Placental epithelial cell (primary cell): ENCODE measurements around a stretch of chr10.

GRCh38 chr10:78756590-78757849 lies 311.7 kb upstream of the ZMIZ1 start:
- CAGE, long polyA plus RNA, result no peak

- CAGE, long polyA plus RNA, result no peak
Measured at GRCh38 chr10:78973106-78973978, 95.4 kb upstream of the ZMIZ1 start.

DNA sequence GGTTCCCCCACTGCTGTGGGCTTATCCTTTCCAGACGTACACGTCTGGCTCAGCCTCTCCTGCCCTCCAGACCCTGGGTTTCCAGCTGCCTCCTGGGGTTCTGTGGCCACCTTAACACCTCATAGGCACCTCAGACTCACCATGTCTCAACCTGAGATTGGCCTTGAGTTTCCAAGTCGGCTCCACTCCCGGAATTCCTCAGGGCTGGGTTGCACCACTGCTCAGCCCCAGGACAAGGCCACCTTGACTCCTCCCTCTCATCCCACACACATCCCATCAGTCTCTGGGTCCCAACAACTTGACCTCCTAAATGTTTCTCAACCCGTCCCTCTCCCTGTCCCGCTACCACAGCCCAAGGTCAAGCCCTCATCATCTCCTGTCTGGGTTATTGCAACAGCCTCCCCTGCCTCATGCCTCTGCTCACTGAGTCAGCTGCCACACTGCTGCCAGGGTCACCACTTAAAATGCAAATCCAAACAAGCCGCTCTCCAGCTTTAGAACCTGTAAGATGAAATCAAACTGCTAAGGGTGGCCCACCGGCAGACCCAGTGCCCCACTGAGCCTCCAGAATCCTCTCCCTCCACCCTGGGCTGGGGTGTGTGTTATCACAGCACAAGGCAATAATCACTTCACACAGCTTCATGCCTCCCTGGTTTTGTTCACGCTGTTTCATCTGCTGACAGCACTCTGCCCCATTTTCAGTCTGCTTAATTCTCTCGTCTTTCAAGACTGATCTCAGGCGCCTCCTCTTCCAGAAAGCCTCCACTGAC lies 90.9 kb upstream of the ZMIZ1 start:
- CAGE, long polyA plus RNA, result no peak

- CAGE, long polyA plus RNA, result no peak
Measured at GRCh38 chr10:79038754-79039226, 30.0 kb upstream of the ZMIZ1 start.

- CAGE, long polyA plus RNA, result no peak
Measured at GRCh38 chr10:79099982-79100667, 31.4 kb downstream of the ZMIZ1 start.

DNA sequence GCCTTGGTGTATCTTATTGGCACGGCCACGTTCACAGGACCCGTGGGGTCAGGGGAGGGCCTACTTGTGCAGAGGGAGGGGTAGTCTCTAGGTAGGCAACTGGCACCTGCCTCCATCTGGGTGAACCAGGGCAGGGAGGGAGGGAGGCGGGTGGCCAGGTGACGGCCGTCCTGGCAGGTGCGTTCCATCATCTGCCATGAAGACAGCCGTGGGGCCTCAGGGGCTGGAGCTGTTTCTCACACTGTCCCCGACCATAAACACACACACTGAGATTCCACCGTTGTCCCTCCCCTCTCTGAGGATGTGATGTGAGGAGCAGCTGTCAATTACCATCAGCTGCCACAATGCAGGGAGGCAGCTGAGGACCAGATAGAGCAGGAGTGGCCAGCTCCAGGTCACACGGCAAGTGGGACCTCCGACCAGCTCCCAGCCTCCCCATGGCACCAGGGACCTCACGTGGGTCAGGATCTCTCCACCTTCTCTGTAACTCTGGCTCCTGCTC lies 32.8 kb downstream of the ZMIZ1 start:
- CAGE, long polyA plus RNA, result no peak

DNA sequence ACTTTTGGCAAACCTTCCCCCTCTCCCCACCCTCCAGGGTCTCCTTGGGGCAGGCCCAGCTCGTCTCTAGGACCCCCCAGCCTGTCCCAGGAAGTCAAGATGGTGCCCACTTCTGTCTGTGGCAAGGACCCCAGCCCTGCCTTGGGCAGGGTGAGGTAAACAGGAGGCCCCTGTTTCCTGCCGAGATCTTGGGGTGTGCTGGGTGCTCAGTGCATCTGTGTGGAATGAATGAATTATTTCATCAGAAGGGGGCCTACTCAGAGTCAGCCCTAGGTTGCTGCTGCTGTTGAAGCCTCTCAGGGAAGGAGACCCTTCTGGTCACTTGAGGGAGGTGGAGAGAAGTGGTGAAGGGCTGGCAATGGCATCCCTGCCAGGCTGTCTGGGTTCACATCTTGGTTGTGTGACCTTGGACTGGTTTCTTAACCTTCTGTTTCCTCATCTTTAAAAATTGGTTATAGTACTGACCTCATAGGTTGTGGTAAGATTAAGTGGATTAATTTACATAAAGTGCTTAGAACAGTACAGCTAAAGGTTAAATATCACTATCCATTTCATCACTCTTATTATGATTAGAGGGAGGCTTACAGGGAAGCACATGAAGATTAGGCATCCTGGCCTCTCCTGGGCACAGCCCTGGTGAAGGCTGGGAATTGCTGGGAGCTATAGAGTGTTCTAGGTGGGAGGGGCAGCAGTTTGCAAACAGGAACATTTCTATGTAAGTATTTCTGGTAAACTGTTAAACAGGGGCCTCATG lies 67.7 kb downstream of the ZMIZ1 start:
- CAGE, long polyA plus RNA, result no peak

- CAGE, long polyA plus RNA, result no peak
Measured at GRCh38 chr10:79153641-79154205, 85.0 kb downstream of the ZMIZ1 start.

GRCh38 chr10:79157504-79158237 lies 88.9 kb downstream of the ZMIZ1 start:
- CAGE, long polyA plus RNA, result no peak

- CAGE, long polyA plus RNA, result no peak
Measured at GRCh38 chr10:79184024-79184813, 115.5 kb downstream of the ZMIZ1 start.

GRCh38 chr10:79236752-79237341 lies 110.4 kb upstream of the PPIF start:
- CAGE, long polyA plus RNA, result no peak

DNA sequence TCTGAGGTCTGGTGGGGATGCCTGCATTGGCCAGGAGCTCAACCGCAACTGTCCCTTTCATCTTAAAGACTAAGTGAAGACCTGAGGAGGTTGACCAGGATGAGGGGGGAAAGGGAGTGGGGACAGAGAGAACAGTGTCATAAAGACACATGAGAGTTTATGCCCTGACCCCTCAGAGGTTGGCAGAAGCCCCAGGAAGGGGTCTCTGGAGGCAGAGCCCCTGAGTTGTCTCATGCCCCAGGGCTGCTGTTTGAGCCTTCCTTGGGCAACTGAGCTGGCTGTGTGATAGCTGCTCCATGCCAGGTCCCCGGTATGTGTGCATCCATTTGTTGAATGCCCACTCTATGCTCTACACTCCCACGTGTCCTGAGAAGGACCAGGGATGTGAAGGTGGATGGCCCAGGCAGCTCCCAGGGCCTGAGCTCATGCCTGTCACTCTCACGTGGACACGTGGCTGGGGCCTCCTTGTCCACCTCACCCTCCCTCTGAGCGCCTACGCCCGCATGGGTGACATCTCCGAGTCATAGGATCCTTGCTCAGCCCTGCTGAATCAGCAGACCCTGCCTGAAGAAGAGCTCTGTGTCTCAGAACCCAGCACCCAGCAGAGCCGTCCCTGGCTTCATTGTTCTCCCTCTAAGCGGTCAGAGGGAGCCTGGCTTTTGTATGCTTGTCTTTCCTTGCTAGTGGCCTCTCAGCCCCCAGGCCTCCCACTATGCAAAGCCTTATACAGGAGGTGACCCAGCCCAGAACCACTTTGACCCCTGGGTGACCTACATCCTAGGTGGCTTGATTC lies 108.1 kb upstream of the PPIF start:
- CAGE, long polyA plus RNA, result no peak

- CAGE, long polyA plus RNA, result no peak
Measured at GRCh38 chr10:79242113-79243143, 104.8 kb upstream of the PPIF start.

GRCh38 chr10:79248444-79248816 lies 98.8 kb upstream of the PPIF start:
- CAGE, long polyA plus RNA, result no peak

DNA sequence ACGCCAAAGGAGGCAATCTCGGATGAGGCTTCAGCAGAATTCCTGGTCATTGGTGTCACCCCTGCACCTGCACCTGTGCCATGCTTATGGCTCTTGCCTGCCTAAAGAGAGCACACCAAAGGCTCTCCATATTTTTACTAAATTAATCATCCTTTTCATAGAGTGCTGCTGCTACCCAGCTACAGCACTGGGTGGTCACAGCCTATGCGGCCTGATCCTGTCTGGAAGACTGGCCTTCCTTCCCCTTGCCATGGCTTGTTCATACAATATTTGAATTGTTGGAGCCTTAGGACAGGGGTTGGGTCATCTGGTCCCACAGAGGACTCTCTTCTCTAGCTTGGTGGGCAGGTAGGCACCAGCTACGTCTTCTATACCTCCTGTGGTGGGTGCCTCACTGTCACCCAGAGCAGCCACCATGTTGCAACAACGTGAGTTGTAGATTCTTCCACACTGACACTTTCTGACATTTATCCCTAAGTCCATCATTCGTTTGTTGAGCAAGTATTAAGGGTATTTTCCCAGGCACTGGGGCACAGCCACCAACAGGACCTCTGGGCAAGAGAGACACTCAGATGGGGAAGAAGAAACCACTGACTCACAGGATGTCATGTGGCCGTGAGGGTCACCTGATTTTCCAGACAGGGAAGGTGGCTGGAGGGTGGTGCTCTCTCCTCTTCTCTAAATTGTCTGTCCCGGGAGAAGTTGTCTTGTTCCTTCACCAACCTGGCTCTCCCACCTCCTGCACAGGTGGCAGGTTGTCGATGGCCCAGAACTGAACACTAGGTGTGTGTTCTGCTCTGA lies 51.9 kb upstream of the PPIF start:
- CAGE, long polyA plus RNA, result no peak

GRCh38 chr10:79297945-79298702 lies 49.1 kb upstream of the PPIF start:
- CAGE, long polyA plus RNA, result no peak

DNA sequence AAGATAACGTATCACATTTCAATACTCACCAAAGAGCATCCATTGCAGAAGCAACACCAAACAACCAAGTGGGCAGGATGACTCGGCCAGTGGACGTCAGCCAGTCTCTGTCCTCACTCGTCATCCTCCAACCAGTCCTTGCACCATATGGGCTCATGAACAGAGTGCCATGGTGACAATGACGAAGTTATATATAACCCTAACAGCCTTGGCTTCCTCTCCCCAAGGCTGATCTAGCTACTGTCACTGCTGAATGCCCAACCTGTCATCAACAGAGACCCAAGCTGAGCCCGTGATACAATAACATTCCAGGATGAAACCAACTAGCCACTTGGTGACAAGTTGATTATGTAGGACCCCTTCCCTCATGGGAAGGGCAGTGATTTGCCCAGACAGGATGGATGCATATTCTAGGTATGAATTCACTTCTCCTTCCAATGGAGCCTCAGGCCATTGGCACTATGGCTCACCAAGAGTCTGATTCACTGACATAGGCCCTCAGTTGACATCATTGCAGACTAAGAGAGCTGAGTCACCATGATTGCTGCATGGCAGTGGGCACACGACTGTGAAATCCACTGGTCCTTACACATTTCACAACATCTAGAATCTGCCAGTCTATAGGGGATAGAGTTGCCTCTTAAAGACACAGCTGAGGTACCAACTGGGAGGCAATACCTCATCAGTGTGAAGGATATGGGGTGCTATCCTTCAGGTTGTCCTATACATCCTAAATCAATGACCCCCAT lies 26.3 kb upstream of the PPIF start:
- CAGE, long polyA plus RNA, result no peak

- CAGE, long polyA plus RNA, result no peak
Measured at GRCh38 chr10:79355974-79356914, 9.0 kb downstream of the PPIF start.

DNA sequence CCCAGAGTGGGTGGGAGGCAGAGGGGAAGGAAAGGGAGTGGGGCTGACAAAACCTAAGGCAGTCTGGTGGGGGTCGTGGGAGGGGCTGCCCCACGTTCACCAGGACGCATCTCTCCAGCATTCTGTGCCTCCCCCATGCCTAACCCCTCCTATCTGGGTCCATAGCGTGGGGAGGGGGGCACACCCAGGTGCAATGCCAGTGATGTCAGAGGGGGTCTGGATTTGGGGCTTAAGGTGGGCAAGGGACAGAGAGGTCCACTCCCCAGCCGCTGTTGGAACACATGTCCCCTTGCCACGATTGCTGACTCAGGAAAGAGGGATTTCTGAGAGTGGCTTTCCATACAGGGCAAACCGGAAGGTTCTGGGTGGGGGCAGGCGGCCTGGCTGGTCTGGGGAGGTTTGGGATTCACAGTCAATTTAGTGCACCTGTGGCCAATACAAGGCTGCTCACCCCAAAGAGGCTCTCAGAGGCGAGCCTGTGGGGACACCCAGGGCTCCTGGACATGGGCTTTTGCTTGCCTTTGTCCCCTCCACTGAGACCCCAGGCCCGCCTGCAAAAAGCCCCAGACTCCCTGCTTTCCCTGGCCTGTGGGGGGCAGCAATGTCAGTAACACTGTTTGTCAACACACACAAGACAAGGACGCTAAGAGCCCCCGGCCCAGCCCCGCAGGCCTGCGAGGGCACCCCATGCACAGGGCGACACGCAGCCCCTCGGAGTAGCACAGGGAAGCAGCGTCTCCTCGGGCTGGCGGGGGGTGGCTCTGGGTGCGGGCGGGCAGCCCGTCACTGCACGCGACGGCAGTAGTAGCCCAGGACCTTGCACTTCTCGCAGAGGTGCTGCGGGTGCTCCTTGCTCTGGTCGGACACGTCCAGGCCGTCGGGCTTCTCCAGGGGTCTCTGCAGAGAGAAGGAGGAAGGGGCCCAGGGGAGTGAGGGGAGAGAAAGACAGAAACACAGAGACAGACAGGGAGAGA lies 38.6 kb downstream of the PPIF start:
- CAGE, long polyA plus RNA, result no peak

DNA sequence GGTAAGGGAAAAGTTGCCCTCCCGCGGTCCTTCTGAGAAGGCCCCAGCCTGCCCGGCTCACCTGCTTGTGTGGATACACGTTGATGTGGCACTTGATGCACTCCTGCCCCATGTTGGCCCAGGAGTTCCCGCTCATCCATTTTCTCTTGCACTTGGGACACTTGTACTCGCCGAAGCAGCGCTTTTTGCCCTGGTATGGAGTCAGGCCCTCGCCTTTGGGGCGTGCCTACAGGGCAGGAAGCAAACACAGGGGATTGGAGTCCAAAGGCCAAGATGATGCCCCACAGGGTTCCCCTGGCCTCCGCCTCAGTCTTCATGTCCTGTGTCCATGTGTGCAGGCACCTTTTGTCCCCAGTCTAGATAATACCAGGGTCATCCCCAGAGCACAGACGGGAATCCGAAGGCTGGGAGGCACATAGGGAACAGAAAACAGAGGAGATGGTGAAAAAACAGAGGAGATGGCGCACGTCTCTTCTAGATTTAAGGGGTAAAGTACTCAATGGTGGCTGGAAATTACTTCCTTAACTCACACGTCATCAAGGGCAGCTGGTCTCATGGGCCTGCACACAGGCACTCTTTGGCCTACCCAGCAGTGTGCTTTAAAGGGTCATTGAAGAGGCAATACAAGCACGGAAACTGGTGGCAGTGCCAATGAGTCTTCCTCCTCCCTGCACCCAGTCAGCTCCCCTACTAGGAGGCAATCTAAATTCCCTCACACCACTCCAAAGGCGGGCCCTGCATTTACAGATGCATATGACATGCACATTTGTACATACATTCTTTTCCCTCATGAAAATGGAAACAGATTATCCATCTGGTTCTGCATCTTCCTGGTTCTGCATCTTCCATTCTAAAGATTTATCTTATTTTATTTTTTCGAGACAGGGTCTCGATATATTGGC lies 47.2 kb downstream of the PPIF start:
- CAGE, long polyA plus RNA, result no peak